Fibroblast of villous mesenchyme (primary cell): Measurements from ENCODE around the gene ZNF839.

DNA sequence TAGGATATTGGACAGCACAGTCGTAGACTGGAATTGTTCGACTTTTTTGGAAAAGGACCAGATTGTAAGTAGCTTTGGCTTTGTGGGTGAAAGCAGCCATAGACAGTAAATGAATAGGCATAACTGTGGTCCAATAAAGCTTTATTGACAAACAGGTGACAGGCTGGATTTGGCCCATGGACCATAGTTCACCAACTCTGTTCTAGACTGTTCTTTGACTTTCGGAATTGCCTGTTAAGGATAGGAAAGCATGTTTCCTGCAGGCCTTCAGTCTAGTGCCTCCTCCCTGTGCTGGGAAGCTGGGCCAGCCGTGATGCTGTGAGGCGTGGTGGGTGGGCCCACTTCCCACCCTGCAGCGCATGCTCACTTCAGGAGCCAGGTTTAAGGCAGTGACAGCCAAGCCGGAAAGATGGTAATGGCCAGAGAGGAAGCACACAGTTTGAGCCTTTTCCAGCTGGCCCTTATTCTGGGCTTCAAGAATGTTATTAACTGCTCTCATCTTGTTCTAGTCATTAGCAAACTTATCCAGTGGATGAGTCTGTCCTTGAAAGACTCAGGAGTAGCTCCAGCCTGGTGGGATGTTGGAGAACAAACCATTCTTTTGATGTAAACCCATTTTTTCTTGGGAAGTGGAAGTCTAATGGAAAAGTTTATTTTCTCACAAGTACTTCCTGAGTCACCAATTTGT lies 51.9 kb downstream of the PPP2R5C start:
- CAGE, long polyA plus RNA: no peak

- CAGE, long polyA plus RNA: no peak
These were observed 76.4 kb downstream of the PPP2R5C start for GRCh38 chr14:101837944-101838361.

- CAGE, long polyA plus RNA: no peak
These were observed 80.6 kb downstream of the PPP2R5C start for GRCh38 chr14:101842168-101842508.

- CAGE, long polyA plus RNA: no peak
These were observed 90.3 kb downstream of the PPP2R5C start for GRCh38 chr14:101851700-101852219.

DNA sequence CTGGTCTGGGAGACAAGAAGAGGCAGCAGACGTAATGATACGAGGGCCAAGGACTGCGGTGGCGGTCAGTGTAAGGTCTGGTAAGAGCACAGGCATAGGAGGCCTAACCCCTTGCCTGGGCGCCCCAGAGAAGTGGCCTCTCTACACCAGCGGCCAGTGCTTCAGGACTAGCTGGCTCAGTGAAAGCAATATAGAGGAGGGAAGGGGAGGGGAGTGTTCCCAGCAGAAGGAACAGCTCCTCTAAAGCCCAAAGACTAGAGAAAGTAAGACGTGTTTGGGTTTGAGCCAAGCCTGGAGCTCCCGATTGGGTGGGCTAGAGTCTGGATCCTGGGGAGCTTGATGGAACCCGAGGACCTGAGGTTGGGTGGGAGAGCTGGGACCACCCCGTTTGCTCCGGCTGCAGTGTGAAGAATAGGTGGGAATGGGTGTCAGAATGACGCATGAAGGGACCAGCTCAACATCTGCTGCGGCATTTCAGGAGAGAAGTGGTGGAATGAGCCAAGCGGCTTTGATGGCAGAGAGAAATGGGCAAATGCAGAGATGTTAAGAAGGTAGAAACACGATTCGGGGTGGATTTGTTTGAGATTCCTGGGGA lies 99.8 kb upstream of the DYNC1H1 start:
- CAGE, long polyA plus RNA: no peak

- CAGE, long polyA plus RNA: no peak
These were observed 34.9 kb upstream of the DYNC1H1 start for GRCh38 chr14:101929504-101929885.

DNA sequence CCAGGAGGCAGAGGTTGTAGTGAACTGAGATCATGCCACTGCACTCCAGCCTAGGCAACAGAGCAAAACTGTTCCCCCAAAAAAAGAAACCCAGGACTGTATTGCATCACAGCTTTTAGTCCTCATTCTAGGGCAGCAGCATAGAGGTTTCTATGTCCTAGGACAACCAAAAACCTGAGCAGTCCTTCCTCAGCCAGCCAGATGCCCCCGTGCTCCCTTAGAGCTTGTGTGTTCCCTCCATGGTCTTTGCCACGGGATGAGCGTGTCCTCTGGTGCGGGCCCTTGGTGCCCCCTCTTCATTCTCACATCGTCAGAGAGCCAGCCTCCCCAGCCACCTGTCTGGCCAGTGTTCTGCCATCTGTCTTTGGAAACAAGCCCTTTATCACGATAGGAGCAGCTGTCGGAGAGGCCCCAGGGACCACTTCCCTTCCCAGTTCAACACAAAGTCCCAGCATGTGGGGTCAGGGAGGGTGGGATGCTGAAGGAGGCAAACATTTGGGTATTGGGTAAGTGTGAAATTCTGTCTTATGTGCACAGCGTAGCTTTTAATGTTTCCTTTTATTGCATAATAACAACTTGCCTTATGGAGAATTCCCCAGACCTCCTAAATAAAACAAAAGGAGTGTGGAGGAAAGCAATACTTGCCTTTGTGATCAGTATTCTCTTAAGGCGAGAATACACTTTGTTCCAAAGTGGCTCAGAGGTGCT lies 44.5 kb downstream of the DYNC1H1 start:
- CAGE, long polyA plus RNA: no peak

GRCh38 chr14:102043607-102044680 lies 42.9 kb downstream of the HSP90AA1 start:
- CAGE, long polyA plus RNA: no peak

GRCh38 chr14:102083453-102084209 lies 3.2 kb downstream of the HSP90AA1 start:
- CAGE, long polyA plus RNA: no peak

GRCh38 chr14:102154859-102155575 lies 15.3 kb downstream of the WDR20 start:
- CAGE, long polyA plus RNA: no peak

- CAGE, long polyA plus RNA: no peak
These were observed 41.9 kb downstream of the MOK start for GRCh38 chr14:102262947-102263638.

GRCh38 chr14:102264819-102265424 lies 40.0 kb downstream of the MOK start:
- CAGE, long polyA plus RNA: no peak

DNA sequence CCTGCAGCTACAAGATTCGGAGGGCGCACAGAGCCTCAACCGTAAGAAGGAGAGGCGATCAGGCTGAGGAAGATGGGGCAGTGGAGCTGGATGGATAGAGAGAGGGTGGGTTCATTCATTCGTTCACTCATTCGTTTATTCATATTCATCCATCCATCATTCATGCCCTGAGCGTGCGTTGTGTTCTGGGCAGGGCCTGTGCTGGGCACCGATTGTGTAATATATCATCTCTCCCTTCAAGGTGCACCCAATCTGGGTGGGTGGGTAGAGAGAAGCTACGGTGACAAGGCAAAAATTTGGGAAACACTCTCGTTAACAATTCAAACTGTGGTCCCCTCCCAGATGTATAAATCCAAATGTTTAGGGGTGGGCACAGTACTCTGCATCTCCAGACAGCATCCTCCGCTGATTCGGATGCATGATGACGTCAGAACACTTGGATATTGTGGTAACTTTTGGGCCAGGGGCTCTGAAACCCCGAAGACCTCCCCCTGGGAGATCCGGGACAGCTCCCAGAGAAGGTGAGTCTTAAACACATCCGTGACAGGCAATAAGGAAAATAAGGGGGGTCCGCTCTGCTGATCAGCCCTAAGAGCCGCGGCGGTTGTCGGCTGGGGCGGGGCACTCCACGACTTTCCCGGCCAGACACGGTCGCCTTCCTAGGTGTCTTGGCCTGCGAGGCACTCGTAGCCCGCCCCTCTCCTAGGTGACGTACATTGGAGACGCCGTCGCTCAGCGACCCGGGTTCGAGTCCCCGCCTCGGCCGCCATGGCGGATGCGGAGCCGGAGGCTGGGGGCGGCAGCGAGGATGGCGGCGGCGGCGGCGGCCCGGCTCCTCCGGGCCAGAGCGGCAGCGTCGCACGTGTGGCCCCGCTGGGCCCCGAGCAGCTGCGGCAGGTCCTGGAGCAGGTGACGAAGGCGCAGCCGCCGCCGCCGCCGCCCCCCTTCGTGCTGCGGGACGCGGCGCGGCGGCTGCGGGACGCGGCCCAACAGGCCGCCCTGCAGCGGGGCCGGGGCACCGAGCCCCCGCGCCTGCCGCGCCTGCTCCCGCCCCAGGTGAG lies at the start of gene ZNF839:
TSS of gene ZNF839 (plus strand) at position 749 of the 1,061 bp plus-strand sequence.
- CAGE, long polyA plus RNA: no peak

DNA sequence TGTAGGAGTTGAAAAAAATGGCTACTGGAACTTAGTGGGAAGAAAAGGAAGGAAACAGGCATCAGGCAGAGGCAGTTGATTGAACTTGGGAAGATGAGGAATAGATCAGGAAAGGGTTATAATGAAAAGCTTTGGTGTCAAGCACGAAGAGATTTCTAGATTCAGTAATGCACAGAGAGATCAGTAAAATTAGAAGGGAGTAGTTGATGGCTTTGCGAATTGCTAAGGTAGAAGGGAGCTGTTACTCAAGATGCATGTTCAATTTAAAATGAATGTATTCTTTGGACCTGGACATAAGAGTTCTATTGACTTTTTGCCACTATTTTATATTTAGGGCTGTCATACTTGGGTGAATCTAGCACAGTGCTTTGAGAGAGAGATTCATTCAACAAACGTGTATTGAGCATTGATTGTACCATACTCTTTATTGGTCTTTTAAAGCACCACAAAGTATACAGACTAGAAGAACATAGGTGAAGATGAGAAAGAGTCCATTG lies 2.1 kb downstream of the TECPR2 start:
- CAGE, long polyA plus RNA: no peak

DNA sequence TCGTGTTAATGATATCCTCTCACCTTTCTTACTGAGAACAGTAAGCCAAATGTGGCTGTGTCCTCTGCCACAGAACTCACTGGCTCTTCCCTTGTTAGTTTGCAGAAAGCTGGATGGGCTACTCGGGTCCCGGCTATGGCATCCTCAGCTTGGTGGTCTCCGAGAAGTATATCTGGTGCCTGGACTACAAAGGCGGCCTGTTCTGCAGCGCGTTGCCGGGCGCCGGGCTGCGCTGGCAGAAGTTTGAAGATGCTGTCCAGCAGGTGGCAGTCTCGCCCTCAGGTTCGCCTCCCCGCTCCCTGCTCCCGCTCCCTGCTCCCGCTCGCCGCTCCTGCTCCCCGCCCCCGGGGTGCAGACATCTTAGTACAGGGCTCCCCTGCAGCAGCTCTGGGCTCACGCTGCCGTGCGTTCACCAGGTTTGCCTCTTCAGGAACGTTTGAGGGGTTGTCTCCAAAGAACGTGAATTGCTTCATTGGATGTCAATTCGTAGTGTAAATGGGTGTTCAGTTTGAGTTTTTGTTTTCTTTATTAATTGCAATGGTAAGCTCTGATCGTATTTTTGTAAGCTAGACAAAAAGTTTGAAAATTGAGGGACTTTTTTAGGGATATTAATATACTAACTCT lies 71.5 kb downstream of the ANKRD9 start:
- CAGE, long polyA plus RNA: no peak

GRCh38 chr14:102507208-102507998 lies 2.2 kb downstream of the ANKRD9 start:
- CAGE, long polyA plus RNA: no peak

DNA sequence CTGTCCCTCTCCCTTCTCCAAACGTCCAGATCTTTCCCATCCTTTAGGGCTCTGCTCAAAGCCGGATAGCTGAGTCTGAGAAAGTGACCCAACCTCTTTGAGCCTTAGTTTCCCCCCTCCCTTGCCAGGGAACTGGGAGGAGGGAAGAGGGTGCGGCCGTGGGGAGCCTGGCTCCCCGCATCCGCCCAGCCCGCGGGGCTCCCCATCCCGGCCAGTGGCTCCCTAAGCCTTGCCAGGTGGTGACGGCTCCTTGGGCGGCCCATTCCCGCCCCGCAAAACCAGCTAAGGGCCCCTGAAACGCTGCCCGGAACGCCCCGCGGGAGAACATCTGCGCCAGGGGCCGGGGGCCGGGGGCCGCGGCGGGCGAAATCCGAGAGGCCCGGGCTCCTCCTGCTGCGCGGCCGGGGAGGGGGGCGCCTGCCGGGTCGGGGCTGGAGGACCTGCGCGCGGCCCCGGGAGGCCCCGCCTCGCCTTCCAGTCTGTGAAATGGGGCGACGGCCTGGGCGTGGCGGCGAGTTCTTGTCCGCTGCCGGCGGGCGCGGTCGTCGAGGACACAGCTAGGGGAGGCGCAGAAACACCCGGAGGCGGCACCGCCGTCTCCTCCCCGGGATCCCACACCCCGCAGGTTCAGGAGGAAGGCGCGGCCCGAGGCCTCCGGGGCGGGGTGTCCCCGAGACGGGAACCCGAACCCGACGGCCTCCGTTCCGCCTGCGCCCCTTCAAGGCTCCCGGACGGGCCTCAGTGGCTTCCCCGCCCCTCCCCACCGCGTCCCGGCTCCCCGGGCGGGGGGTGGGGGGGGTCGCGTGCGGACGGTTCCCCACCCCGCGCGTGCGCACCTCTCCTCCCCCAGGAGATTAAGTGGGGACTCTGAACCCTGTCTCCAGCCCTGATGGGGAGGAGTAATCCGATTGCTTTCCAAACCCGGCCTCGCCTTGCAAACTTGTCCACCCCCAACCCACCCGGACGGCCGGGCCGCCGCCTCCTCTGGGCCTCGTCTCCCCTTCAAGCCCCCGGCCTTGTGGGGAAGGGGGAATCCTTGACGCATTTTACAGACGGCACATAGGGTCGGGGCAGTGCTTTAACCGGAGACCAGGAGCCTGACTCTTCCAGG lies 35.1 kb upstream of the ANKRD9 start:
- CAGE, long polyA plus RNA: no peak

GRCh38 chr14:102551913-102552646 lies 40.4 kb upstream of the RCOR1 start:
- CAGE, long polyA plus RNA: no peak

DNA sequence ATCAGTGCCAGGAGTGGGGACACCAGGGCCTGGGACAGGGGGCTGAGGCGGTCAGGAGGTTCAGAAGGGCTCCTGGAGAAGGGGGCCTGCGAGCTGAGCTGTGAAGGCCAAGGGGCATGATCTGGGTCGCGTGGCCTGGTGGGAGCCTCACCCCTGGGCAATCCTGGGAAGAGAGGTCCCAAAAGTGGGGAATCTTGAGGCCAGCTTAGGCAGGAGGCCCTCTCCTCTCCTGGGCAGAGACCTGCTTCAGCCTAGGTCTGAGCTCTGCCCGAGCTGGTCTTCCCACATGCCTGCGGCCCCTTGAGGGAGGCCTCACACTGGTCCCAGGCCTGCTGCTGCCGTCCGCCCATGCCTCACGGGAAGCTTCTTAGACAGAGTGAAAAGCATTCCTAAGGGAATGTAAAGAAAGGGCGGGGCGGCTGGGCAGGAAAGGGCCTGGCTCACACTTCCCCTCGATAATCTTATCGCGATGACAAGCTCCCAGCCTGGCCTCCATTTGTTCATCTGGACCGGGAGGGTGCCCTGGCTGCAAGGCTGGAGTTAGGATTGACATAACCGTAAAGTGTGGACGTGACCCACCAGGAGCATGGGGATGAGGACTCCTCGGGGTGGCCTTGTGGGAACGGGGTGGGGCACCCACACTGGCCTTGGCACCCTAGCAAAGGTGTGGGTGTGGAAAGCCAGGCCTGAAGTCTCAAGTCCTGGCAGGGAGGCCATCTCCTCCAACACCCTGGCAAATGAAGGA lies 7.1 kb upstream of the RCOR1 start:
- CAGE, long polyA plus RNA: no peak

DNA sequence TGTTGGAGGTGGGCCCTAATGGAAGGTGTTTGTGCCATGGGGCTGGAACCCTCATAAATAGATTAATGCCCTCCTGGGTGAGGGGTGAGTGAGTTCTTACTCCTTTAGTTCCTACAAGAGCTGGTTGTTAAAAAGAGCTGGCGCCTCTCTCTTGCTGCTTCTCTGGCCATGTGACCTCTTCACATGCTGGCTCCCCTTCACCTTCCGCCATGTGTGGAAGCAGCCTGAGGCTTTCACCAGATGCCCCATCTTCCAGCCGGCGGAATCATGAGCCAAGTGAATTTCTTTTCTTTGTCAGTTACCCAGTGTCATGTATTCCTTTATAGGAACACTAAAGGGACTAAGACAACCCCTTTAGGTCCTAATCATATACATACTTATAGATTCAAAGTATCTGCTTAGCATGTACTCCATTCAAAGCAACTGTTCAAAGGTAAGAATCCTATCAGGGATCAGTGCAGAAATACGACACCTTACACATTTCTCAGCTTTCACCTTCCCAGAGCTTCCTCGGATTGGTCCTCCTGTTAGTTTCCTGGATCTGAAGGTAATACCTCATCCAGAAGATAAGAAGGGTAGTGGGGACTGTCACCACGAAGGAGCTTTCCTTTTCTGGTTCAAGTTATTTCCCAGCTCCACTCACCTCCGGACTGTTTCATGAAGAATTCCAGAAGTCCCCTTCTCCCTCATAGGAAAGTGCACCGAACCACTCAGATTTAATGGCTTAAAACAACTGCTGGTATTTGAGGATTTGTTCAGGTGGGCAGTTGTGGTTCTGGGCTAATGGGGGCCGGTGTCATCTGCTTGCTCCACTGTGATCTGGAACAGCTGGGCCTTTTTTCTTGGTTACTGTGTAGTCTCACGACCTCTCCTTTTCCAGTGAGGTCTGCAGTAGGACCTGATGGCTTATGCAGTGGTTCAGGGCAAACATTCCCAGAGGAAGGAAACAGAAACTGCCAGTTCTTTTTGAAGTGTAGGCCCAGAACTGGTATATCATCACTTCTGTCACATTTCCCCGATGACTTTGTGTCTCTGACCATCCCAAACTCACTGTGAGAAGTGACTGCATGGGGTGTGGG lies 38.0 kb downstream of the RCOR1 start:
- CAGE, long polyA plus RNA: no peak